ENCODE results near the genes NCAM1, TMPRSS5 and NNMT.

DNA sequence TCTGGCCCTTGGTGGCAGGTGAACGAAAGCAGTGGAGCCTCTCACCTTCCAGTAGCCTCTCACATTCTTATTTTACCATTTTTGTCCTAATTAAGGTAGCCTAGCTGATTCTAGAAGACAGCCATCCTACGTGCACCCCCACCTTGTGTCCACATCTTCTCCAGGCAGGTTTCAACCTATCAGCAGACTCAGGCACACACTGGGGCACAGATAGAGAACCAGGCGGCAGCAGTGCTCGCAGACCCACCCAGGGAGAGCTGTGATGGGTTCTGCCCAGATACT lies 37.2 kb downstream of the PPP2R1B start:
- PRO-cap, result no peak

GRCh38 chr11:111735037-111736093 lies 30.8 kb downstream of the PPP2R1B start:
- PRO-cap, result bidirectional peak, plus-strand start at chr11:111735472, minus-strand start at chr11:111735304; bidirectional peak, plus-strand start at chr11:111736017, minus-strand start at chr11:111735793

- PRO-cap, result no peak
Observed at GRCh38 chr11:111840066-111840496, 31.3 kb downstream of the ALG9 start.

- PRO-cap, result no peak
Observed at GRCh38 chr11:111960810-111961551, 23.8 kb downstream of the DIXDC1 start.

GRCh38 chr11:111981671-111983068 lies 43.0 kb upstream of the DLAT start:
- PRO-cap, result no peak

GRCh38 chr11:112227075-112227576 lies 898 bp downstream of the PTS start:
- PRO-cap, result unidirectional peak, minus-strand start at chr11:112227224

DNA sequence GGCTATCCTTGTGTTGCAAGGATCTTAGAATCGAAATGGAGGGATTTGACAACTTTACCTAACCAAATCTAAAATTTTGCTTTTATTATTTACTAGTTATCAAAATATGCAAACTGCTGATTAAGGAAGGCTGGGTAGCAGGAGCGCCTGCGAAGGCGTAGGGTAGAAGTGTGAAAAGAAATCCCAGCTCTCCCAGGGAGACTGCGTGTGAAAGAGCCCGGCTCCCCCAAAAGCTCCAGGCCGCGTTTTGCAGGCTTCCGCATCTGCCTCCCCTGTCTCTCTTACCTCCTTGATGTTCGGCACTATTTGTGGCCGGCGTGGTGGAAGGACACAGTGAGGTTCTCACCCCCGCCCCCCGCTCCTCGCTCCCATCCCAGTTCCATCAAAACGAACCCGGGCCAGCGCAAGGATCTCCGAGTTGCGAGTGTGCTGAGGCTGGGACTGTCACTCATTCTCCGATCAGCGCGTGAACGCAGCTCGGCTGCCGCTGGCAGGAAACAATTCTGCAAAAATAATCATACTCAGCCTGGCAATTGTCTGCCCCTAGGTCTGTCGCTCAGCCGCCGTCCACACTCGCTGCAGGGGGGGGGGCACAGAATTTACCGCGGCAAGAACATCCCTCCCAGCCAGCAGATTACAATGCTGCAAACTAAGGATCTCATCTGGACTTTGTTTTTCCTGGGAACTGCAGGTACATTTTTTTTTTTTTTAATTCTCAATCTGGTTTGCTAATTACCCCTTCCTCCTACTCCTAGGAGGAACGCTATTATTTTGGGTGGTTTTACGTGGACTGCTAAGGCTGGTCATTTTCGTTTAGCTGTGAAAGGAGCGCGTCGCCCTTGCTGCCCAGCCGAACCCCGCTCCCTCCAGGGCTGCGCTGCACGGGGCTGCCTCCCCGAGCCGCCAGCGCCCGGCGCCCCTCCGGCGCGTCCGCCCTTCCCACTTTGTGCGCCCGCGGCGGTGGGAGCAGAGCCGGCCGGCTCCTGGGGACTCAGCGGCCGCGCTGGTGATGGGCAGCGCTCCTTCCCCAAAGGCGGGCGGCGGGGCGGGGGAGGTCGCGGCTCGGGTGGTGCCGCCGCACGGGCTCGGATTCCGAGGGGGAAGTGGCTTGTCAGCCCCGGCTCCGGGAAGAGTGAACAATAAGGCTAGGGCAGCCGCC lies at the start of gene NCAM1:
Gene NCAM1, plus strand, starts transcription at position 447 of the 1,159 bp plus-strand sequence.
- PRO-cap, result no peak

DNA sequence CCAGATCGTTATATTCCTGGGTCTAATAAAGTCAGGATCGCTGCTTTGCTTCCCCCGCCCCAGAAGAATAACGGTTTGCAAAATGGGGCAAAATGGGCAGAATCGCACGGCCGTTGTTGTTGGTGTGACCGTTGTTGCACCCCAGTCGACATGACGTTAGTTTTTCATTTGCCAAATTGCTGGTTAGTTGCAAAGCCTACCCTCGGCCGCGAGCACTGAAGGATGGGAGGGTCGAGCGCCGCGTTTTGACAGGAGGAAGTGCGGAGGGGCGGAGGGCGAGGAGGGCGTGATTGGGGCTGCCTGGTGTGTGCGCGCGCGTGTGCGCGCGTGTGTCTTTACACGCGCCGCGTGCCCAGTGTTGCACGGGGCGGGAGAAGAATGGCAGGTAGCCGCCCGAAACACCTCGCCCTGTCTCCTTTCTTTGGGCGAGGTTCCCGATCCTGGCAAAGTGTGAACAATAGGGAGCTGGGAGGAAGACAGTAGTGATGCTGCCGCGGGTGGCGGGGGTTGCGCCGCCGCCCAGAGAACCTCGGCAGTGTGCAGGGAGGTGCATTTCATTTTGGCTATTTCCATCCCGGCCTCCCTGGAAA lies 1.0 kb downstream of the NCAM1 start:
- PRO-cap, result no peak

DNA sequence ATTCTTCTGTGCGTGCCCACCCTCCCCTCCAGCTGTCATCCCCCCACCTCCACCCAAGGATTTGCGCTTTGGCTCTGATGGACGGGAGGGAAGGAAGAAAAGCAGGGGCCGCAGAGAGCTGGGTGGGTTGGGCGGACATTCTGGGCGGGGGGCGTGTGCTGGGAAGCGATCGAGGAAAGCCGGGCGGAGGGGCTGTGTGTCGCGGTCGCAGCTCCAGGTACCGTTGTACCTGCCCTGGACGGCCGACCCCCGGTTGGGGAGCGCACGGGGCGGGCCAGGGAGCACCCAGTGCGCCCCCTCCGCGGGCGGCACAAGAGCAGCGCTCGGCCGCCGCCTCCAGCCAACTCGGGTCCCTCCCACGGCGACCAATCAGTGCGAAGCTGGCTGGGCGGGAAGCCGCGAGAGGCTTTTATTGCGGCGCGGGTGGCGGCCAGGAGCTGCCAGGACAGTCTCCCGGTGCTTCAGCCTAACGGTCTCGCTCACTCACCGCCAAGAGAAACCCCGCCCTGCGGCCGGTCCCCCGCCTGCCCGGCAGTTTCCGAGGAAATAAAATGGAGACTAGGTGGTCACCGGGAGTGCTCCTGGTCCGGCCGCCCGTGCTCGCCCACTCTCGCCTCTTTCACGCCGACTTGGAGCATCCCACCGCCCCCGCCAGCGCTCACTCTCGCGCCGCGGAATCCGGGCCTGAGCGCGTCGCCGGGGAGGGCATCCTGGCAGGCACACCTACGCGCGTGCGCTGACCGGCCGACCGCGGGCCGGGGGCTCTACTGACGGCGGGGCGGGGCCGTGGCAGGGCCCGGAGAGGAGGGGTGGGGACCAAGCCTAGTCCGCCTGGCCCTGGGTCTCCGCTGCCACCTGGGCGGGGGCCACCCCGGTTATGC lies 1.7 kb downstream of the NCAM1 start:
- PRO-cap, result no peak

- PRO-cap, result no peak
Observed at GRCh38 chr11:113309729-113310024, 4.7 kb upstream of the TTC12 start.

DNA sequence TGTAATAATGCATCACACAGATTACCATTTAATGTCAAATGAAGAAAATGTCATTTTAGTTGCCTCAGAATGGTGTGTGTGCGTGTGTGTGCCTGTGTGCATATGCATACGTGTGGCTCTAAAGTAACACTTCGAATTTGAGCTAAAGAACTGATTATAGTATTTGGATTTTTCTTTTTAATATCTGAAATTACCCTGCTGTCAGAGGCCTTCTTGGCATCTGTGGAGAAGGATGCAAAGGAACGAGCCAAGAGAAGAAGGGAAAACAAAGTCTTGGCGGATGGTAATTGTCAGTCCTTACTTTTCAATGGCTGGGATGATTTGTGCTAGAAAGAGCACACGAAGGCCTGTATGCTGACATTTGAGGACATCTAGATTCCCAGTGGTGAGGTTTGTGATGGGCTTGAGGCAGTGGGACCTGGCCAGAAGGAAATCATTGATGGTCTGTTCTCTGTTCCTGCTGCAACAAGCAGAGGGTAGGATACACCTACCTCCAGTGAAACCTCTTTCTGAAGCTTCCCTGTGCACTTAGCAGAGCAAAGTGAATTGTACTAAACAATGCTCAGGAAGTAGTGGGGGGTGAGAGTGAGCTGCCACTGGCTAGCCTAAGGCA lies 10.1 kb downstream of the TTC12 start:
- PRO-cap, result no peak

GRCh38 chr11:113706049-113706760 lies at the start of gene TMPRSS5:
Gene TMPRSS5 (minus strand): TSS chr11:113706308.
- PRO-cap, result no peak

GRCh38 chr11:114052137-114052604 lies 7.3 kb upstream of the ZBTB16 start:
- PRO-cap, result no peak

DNA sequence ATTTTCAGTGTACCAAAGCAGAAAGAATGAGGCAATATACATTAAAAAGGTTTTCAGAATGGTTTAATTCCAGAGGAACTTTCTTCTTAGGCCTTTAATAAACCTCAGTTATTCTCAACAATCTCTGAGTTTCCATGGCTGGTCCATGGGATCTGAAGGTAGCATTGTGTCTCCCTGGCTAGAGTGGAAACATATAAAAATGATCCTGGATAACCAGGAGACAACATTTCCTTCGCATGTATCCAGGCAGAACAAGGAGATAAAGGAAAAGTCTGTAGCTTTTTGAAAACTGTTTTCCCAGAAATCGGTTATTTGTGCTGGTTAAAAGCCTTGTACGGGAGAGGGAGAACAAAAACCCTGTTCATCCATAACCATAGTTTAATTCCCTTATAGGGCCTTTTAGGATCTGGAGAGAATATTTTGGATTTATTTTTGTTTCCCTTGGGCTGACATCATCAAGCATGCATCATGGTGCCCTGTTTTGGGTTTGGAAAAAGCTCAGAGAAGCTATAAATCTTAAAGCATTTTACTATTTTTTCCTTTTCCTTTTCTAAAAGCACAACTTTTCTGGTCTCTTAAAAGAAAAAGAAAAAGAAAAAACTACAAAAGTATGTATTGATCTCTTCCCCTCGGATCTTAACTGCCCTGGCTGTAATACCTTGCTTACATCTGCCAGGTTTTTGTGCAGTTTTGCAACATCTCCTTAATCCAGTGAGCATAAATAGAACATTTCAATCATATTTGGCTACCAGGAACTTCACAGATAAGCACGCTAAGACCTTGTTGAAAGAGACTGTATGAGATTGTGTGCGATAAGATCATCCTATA lies 87.8 kb downstream of the ZBTB16 start:
- PRO-cap, result no peak

- PRO-cap, result no peak
Observed at GRCh38 chr11:114170935-114172032, 111.8 kb downstream of the ZBTB16 start.

DNA sequence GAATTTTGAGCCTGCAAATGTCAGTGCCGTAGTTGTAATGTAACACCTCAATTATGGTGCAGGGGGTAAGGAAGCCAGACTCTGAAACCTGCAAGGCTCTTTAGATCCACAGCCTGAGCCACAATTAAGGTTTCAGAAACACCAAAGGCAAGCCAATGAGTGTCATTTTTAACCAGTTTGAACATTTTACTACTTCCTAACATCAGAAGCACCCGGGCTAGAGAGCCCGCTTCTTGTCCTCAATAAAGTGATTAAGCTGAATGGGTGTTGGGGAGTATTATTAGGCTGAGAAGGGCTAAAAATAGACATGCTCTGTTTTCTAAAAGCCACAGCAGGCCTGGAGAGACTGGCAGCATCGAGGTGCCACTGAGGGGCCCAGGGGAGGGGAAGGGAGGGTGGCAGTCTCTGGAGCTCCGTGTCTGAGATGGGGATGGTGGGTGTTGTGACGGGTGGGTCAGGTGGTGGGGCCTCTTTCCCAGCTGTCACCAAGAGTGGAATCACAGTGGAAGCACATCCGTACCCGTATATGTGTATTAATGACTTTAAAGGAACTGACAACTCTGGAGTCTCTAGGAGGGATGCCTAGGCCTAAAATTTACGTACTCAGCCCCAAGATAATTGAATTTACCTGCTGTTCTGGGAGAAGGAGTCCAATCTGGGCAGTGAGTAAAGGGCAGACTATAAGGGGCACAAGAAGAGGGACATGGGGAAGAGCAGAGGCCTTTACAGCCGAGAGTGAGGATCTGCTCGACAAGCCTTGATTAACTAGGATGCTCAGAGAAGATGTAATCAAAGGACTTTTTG lies 113.7 kb downstream of the ZBTB16 start:
- PRO-cap, result no peak

GRCh38 chr11:114182441-114182941 lies 113.7 kb upstream of the NNMT start:
- PRO-cap, result no peak

DNA sequence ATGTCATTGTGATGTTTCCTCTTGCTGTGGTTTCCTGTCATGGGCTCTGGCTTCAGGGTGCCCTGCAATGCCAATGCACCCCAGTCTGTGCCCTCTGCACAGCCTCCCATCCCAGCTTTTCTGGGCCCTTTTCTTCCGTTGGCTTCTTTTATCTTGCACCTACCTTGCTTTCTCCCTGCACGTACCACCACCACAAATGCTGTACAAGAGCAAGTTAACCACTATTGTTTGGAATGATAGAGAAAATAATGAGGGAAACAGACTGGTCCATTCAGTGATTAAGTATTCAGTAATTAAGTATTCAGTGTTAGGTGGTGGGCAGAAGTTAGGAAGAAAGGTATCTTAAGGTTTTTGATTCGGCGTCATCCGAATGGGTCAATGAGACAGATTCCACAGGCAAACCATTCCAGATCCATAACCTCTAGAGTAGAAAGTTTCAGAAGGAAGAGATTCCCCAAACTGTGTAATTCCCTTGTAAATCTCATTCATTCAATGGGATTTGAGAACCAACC lies 87.6 kb upstream of the NNMT start:
- PRO-cap, result no peak

DNA sequence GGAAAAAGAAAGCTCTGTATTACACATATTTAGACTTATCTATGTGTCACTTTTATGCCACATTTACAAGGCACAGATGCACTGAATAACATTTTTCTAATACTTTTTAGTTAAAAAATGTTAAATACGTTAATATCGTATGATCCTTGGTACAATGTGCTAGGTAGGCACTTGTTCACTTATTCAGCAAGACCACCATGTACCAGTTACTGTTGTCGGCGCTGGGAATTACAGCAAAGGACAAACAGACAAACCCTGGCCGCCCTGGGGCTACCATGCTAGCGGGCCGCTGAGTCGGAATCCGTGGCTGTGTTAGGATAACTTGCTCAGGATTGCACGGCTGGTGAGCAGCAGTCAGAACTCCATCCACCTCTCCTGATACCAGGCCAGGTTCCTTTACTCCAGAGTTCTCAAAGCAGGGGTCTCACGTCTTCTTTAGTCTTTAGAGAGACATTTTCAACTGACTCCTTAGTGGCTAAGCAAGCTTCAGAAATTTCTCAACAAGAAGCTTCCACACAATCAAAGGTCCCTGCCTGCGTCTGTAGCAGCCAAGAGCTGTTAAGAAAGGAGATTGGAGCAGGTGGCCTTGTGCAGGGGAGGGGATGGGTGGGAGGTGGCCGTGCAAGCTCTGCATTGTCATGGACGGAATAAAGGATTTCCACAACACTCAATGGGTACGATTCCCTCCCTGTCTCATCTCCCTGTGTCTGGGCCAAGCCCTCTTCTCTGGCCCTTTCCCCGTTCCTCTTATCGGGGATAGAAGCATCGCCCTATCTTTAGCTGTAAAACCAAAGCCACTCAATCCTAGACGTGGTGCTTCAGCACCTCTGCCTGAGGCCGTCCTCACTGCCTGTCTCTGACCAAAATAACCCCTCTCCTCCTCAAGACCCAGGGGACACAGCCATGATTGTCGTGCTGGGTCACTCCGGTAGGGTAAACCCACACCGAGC lies 39.8 kb upstream of the NNMT start:
- PRO-cap, result no peak

DNA sequence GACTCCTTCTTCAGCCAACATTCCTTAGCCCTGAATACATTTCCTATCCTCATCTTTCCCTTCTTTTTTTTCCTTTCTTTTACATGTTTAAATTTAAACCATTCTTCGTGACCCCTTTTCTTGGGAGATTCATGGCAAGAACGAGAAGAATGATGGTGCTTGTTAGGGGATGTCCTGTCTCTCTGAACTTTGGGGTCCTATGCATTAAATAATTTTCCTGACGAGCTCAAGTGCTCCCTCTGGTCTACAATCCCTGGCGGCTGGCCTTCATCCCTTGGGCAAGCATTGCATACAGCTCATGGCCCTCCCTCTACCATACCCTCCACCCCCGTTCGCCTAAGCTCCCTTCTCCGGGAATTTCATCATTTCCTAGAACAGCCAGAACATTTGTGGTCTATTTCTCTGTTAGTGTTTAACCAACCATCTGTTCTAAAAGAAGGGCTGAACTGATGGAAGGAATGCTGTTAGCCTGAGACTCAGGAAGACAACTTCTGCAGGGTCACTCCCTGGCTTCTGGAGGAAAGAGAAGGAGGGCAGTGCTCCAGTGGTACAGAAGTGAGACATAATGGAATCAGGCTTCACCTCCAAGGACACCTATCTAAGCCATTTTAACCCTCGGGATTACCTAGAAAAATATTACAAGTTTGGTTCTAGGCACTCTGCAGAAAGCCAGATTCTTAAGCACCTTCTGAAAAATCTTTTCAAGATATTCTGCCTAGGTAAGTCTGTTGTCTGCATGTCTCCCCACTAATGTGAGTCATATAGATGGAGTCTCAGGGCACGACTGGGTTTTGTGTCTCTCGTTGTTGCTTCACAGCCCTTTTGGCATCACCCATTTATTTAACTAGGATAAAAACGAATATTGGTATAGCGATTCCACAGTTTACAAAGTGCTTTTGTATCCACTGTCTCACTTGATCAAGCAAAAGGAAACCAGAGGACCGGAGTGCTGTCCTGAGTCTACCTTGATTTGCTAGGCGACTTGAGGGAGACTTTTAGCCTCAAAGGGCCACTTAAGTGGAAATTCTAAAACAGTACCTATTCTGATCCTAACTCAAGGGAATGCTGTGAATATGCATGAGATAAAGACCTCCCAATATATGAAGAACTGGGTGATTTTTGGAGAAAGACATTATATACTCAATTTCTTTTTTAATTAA lies at the start of gene NNMT:
Gene NNMT, plus strand, starts transcription at position 408 of the 1,160 bp plus-strand sequence.
- PRO-cap, result no peak